Urinary bladder (tissue), 3 donors: ENCODE results near the genes UCHL1, GNPDA2 and SLC10A4.

DNA sequence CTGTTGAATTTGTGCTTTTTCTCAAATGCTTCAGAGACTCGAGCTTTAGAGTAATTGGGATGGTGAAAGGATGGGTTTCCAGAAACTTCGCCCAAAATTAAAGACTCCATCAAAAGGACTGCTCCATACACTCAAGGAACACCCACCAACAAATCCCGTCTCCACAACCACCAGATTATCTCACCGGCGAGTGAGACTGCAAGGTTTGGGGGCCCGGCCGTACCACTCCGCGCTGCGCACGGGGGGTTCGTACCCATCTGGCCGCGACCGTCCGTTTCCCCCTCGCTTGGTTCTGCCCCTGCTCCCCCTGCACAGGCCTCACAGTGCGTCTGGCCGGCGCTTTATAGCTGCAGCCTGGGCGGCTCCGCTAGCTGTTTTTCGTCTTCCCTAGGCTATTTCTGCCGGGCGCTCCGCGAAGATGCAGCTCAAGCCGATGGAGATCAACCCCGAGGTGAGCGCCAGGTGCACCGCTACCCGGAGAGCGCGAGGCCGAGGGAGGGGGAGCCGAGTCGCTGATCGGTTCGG lies at the start of gene UCHL1:
UCHL1 (plus strand) TSS at position 370 of the 525 bp plus-strand sequence.
- PRO-cap: unidirectional peak, plus-strand start at position 370 of the sequence
- RAMPAGE, long total RNA: start-site peak on the plus strand centred at position 372 of the sequence, 7 bp wide, 1,349 and 211 reads in 2 replicates

- PRO-cap: no peak
- RAMPAGE, long total RNA: no peak
Observed at GRCh38 chr4:41327607-41328150, 71.0 kb downstream of the UCHL1 start.

DNA sequence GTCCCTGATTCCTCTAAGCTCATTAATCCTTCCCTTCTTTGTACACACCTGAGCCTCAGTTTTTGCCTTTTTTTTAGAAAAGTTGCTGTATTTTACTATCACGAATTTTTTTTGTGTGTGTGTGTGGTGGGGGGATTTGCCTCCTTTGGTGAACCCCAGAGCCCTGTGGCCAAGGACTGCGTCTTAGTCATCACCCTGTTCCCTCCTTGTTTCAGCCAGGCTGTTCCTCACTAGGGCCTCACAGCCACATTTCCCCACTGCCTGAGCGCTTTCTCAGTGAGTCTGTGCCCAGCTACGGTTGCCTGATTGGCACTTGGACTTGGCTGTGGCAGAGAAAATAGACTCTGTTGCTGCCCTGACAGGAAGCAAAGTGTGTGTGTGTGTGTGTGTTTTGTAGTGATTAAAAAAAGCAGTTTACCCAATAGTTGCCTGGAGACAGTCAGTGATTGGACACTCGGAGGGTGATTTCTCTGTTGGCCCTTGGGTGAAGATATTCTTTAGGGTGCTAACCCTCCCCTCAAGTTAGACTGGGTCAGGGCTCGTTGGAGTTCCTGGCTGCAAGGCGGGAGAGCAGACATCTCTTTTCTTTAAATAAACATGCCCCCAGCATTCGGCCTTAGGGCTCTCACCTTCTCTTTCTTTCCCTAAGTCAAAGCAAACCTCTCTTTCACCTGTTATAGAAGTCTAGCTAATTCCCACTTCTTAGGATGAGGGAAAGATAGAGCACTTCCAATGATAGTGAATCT lies 113.0 kb downstream of the UCHL1 start:
- PRO-cap: no peak
- RAMPAGE, long total RNA: no peak

GRCh38 chr4:41646466-41647393 lies 101.8 kb downstream of the PHOX2B start:
- PRO-cap: no peak
- RAMPAGE, long total RNA: no peak

GRCh38 chr4:41865104-41865780 lies 70.0 kb upstream of the TMEM33 start:
- PRO-cap: no peak
- RAMPAGE, long total RNA: no peak

GRCh38 chr4:41881234-41881560 lies 54.0 kb upstream of the TMEM33 start:
- PRO-cap: no peak
- RAMPAGE, long total RNA: no peak

GRCh38 chr4:41934480-41934847 lies 765 bp upstream of the TMEM33 start:
- PRO-cap: no peak
- RAMPAGE, long total RNA: no peak

DNA sequence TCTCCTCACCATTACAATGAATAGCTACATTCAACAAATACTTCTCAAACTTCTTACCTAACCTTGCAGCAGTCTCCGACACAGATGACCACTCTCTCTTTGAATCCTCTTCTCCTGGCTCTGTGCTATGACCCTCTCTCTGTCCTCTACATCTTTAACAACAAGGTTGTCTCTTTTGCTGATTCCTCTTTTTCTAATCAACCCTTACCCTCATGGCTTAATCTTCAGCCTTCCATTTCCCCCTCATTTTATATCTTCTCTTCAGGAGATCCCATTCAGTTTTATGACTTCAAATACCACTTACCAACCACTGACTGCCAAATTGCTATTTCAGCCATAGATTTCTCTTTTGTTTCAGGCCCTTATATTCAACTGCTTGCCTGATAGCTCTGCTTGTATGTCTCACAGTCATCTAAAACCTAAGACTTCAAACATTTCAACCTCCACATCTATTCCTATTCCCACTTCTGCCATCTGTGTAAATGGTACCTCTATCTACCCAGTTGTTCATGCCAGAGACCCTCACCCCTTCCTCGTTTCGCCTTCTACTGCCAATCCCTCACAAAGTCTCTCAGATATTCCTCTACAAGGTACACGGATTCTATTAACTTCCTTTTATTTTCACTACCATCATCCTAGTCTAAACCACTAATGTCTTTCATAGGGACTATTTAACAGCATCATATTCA lies 110.0 kb downstream of the ATP8A1 start:
- PRO-cap: no peak
- RAMPAGE, long total RNA: no peak

DNA sequence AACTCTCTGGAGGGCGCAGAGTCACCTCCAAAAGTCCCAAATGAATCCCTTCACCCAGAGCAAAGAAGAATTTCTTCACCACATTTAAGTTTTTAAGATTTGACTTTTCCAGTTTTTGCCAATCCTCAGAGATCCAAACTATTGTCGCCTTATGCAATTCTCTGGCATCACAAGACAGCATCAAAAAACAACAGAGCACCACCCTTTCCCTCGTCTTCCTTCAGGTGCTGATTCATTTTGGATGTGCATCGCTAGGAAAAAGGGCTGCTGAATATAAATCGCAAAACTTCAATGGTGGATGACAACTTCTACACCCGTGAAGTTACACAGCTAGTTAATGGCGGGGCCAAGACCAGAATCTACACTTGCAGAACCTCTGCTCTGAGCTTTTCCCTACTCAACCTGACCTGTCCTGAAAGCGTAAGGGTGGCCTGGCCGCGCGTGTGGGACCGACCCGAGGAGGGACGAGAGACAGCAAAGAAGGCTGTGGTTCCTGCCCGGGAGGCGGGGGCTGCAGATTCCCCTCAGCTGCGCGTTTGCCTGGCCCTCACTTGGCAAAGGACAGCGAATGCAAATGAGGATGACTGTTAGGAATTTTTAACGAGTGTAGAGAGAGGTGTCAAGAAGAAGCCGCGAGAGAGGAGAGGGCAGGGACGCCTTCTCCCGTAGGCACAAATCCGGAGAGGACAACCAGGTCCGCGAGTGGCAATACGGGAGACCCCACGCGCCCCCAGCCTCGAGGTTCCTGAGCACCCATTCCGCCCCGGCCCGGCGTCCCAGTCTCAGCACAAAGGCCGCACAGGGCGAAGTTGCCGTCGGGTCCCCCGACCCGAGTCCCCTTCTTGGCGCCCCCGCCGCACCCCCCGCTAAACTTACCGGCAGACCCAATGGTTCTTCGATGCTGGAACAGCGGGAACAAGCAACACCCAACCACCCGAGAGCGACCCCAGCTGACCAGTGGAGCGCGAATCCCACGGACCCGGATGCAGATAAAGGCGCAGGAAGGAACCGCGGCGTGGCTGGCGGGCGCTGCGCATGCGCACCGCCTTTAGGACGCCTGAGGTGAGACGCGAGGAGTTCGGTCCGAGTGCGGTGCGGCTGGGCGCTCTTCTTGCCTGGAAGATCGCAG lies at the start of gene GNPDA2:
GNPDA2 (minus strand) TSS at position 959 of the 1,129 bp plus-strand sequence.
- PRO-cap: bidirectional peak, plus-strand start at position 1,051 of the sequence, minus-strand start at position 959 of the sequence
- RAMPAGE, long total RNA: no peak

DNA sequence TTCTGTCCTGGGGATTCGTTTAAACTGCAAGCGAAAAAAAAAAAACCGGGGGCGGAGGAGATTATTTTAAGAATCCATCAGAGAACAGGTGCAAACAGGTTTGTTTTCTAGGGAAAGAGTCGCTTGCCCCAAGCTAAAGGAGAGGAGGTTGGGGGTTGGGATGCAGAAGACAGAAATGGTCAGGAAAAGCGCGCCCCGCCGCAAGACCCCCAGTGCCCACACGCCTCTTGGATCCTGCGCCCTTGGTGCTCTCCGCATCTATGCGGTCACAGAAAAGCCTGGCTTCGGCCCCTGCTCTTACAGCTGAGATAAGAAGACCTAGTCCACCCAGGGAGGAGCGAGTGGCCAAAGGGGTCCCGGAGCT lies 476 bp downstream of the GABRA4 start:
- PRO-cap: no peak
- RAMPAGE, long total RNA: no peak

DNA sequence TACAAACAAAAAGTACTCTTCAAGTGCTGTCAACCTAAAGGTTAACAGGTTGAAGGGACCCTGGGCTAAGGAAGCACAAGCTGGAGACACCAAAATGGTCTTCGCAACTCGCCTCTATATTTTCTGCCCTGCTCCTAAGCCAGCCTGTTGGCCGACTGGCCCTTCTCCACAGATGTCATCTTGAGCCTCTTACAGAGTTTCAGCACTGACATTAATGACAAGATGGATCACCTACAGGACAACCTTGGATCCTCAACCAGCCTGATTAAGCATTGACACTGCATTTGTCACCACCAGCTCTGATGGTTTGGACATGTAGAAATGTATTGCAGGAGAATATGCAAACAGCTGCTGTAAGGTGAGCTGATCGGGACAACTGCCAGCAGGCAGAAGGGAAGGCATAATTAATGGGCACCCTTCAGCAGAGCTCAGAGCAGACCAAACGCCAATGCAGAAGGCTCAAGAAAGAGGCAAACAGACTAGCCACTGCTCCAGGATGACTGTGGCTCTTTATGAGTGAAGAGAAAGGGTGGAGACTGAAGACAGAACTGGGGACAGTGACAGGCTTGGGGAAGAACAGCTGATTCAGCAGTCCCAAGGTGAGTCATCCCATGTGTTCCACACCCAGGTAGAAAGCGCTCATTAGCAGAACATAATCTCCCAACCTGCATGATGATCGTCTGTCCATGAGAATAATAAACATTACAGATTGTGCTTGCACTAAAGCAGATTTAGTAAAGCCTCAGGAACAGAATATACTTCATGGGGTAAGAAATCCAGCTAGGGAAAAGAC lies 6.8 kb downstream of the CORIN start:
- PRO-cap: no peak
- RAMPAGE, long total RNA: no peak

DNA sequence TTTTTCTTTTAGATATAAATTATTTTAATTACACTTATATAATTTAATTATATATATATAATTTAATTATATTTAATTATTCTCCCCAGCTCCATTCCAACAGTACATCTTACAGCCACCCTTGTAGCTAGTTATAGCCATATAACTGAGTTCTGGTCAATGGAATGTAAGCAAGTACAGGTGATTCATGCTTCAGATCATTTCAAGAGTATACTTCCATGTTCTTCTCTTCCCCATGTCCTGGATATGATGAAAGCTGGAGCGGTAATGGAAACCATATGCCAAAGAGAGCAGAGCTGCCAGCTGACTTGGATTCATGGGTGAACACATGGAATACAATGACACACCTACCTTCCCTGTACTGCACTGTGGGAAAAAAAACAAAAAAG lies 17.4 kb upstream of the CORIN start:
- PRO-cap: no peak
- RAMPAGE, long total RNA: no peak

DNA sequence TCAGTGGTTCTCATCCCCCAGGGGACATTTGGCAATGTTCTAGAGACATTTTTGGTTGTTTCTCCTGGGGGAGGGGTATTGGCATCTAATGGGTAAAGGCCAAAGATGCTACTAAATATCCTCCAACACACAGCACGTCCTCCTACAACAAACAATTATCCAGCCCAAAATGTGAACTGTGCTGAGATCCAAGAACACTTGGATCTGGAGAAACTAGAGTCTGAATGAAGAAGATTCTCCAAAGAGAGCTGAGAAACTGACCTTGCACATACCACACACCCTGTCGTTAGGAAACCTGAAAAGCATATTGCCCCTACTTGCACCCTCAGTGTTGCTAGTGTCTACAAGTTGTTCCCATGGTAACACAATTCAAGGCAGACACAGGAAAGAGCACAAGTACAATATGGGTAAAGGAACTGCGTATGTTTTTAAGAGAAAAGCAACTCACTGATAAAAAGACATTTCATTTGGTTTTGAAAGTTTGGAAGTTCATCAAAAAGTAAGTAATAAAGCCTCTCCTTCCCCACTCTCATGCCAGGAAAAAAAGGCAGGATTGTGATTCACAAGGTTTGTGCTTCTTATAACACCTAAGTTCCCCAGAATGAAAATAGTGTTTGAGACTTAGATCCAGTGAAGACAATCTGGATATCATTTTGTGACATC lies 42.0 kb downstream of the NIPAL1 start:
- PRO-cap: no peak
- RAMPAGE, long total RNA: no peak

DNA sequence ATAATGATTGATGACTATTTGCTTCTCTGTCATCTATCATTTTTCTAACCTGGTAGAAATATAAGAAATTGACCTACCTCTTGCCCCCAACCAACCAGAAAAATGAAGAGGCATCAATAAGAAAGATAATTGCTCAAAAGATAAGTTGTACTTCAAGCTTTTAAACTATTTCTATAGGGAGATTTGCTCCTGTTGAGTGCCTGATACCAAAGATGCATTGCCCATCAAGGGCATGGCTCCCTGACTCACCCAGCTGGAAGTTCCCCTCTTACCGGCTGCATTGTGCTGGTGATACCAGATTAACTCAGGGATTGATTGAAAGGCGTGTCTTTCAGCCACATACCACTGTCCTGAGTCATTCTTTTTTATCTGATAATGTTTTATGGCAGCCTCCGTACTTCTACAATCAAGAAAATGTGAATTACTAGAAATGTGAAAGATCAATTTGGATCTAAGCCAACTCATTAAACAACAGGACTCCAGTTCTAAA lies 40.2 kb downstream of the TXK start:
- PRO-cap: no peak
- RAMPAGE, long total RNA: no peak

DNA sequence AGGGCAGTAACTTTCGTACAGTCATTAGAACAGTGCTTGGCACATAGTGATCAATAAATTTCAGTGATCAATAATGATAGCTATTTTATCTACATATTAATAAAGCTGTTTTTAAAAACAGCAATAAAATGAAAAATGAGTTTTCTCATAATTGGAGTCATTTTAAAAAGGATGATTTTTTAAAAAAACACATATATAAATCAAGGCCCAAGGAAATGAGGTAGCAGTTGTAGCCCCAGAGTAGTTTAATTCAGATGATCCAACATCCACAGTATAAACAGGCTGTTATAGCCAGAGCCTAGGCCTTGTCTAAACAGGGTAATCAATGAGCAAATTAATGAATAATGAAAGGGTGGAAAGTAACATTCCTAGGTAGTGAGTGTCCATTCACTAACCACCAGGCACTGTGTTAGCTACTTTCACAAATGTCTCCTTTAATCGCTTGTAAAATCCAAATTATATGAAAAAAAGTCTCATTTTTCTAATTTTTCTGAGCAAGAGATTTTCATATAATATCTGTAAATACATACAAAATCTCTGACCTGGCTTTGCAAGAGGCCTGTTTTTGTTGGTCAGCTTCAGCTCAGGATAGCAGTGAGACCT lies 25.4 kb downstream of the TXK start:
- PRO-cap: no peak
- RAMPAGE, long total RNA: no peak

GRCh38 chr4:48150082-48150817 lies 16.2 kb upstream of the TXK start:
- PRO-cap: no peak
- RAMPAGE, long total RNA: no peak

GRCh38 chr4:48255138-48255746 lies 14.4 kb downstream of the TEC start:
- PRO-cap: no peak
- RAMPAGE, long total RNA: no peak

DNA sequence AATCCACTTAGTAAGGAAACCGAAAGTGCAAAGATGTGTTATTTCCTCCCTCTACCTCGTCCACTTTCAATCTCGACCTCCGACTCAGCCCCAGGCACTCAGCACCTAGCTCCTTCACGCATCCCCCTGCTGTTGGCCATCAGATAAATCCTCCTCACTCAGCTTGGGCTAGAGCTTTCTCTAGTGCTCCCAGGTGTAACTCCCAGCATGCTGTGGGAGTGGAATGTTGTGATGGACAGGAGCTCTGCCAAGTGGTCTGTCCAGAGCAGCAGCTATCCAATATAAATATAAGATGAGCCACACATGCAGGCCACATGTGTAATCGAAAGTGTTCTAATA lies 26.8 kb upstream of the TEC start:
- PRO-cap: no peak
- RAMPAGE, long total RNA: no peak

GRCh38 chr4:48337702-48338197 lies 3.6 kb upstream of the SLAIN2 start:
- PRO-cap: no peak
- RAMPAGE, long total RNA: no peak

- PRO-cap: no peak
- RAMPAGE, long total RNA: no peak
Observed at GRCh38 chr4:48482887-48483703, at the start of gene SLC10A4. Gene SLC10A4 (plus strand): TSS chr4:48483343.